Pericardium fibroblast (primary cell): ENCODE data around the gene CACUL1.

DNA sequence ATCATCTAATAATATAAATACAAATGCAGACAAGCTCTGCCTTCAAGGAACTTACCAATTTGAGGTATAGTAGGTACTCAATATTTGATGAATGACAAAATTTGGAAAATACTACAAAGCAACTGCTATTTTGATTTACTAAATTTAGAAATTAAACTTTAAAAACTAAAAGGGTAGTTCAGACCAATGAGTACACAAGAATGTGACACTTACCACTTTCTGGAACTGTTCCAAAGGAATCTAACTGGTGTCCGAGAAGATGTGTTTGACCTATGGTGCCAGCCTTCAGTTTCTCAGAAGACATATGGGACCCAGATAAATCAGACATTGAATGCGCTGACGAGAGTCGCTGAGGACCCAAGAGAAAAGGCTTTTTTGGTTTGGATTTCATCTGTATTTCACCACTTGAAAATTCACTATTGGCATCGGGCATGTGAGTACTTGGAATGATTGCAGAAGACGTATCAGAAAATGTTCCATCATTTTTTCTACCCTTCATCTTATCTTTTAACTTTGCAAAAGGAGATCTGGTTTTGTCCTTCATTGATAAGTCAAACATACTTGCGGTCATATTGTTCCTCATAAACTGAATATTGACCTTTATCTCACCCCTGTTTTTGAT is 6.7 kb downstream of the RAB11FIP2 start:
- RAMPAGE, long total RNA, result no peak

DNA sequence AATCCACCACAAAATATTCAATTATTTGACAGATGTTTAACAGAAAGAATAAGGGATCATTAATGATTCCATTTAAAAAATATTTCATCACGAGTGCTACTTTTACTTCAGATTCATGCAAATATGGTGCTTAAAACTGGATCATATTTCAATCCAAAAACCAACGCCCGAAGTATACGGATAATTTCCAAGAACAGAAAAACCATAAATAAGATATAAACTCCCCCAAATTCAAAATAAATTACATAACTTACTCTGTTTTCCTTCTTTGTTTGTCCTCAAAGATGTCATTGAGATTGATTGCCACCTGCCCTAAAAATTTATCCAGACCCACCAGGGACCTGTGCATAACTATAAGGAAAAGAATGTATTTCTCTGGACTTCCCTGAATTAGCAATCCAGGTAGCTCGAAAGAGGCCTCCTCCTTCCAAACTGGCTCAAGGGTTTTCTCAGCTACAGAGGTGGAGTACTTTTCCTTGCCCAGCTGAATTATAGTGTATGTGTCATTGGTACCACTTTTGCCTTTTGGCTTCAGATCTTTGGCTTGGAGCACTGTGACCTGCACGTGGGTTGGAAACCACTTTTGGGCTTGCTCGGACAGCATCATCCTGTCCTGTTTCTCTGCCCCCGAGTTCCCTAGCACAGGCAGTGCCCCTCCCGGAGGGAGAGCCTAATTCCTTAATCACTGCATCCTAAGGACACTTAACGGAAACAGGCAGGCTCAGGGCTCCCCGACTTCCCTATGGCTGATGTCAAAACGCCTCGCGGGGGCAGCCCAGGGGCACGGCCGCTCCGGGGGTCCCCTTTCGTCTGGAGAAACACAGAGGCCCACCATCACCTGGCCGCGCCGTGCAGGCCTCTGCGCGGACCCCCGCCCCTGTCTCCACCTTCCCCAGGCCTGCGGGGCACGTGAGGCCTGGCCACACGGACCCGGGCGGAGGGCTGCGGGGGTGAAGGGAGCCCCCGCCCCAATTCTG is 896 bp downstream of the RAB11FIP2 start:
- RAMPAGE, long total RNA, result no peak

DNA sequence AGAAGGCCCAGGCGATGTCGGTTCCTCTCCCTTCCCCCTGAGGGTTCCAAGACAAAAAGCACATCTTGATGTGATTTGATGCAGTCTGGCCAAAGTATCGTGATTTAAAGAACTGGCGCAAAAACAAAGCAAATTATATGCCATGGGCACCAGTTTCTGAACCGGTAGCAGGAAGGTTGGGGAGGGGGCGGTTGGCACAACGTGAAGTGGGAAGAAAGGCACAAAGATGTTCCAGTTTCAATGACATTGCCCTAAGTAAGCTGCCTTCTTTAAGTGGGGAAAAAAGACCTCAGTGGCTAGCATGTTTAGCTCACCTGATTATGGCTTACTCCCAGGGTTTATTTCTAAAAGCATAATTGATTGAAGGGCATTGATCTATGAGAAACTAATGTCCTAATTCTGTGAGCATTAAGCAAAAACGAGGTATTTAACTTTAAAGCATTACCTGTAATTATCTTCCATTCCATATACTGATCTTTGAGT is 72.6 kb downstream of the FAM204A start:
- RAMPAGE, long total RNA, result no peak

DNA sequence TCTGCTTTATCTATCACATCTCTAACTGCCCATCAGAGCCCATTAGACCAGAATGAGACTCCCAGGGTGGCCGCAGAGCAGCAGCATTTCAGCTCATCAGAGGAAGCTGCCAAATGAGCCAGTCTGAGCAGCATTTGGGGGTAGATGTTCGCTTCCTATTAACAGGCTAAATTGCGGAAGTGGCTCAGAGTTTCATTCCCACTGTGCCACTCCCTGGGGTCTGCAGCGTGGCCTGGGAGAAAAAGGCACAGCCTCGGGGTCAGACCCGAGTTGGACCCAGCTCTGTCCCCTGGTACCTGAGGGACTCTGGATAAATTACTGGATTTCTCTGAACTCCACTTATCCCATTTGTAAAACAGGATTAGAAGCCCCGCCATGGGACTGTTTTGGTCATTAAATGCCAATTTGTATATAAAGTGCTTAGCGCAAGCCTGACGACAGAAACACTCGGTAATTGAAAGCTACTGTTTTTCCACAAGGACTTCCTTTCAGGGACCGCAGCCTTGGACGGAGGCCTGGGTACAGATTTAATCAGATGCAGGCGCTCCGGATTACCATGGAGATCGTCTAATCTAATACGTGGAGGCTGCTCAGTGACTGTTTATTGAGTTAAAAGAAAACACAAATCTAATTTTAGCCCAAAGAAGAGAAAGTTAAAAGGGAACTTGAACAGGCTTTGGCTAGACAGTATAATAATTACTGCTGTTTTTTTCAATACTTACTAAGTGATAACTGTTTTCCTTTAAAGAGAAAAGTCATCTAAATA is 73.8 kb upstream of the PRLHR start:
- RAMPAGE, long total RNA, result no peak

GRCh38 chr10:118672880-118673314 is 77.4 kb upstream of the PRLHR start:
- RAMPAGE, long total RNA, result no peak

DNA sequence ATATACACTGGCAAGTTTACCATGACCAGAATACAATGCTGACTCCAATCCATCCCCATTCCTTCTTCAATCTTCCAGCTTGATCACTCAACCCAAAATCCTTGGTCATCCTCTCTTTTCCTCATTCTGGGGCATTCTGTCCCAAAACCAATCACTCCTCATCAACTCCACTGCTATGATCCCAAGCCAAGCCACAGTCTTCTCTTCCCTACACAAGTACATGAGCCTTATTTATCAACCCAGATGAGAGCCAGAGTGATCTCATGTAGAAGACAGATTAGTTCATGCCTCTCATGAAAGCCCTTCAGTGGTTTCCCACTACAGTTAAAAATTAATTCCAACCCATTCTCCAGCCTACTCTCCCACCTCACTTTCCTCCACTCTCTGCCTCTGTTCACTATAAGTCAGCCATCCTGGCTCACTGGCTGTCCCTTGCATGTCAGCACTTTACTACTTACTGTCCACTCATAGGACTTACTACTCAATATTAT is 67.4 kb downstream of the CACUL1 start:
- RAMPAGE, long total RNA, result no peak

- RAMPAGE, long total RNA, result no peak
These were observed 25.2 kb downstream of the CACUL1 start for GRCh38 chr10:118729497-118730028.

DNA sequence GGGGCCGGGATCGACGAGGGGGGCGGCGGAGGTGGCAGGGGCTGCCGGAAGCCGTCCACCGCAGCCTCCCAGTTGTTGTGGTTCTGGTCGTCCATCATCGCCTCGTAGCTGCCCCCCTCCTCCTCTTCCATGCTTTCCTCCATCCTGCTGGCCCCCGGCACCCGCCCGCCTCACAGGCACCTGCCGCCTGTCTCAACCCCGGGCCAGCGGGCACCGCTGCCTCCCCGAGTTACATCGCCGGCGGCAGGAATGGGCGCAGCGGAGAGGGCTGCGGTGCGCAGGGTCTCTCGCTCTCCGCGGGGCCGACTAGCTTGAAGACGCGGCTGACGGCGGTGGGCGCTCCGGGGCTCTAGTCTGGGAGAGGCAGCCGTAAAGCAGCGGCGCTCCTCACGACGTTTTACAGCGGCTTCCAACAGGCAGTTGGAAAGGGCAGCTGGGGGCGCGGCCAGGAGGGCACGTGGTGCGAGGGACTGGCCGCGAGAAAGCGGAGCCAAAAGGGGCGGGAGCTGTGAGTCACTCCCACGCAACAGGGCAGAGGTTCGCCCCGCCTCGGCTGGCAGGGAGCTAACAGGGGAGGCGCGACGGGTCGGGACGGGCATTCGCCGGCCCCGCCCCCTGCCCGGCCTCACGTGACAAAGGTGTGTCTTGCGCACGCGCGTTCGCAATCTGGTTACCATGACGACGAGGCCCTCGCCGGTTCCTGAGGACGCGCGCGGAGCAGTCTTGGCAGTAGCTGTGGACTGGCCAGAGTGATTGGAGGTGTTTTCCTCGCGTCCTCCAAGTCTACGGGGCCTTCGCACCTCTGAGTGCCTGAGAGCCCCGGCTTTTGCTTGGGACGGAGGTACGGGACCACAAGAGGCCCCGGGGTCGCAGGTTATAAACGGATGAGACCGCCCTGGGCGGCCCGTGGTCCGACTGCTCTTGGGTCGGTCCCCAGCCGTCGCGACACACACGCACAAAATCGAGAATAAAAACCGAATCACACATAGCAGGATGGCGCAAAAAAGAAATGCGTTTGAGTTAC is at the start of gene CACUL1:
CACUL1 (minus strand) TSS at position 351 of the 1,024 bp plus-strand sequence.
- RAMPAGE, long total RNA, result start-site peak on the minus strand centred at position 337 of the sequence, 32 bp wide, 225 and 125 reads in 2 replicates

DNA sequence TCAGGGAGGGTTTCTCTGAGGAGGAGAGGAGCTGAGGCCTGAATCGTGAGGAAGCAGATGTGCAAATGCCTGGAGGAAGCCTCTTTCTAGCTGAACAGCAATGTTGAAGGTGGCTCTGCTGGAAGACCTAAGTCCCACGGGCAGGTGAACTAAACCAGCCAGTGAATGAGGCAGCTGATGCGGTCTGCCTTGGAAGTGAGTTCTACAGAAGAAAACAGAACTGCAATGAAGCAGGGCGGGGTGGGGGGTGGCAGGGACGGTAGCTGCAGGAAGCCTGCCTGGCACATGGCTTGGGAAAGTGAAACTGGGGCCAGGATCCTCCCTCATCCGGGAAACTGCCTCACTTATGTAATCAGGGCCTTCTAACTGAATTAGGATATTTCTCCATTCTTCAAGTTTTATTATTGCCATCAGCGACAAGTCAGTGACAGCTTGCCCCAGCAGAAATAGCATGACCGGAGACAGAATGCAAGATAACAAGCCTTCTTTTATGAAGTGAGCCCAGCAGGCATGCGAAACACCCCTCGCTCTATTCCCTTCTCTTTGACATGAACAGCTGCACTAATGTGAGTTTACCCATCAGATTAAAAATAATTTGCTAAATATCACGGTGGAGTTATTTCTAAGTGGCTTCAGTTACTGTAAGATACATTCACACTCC is 77.4 kb upstream of the CACUL1 start:
- RAMPAGE, long total RNA, result no peak

DNA sequence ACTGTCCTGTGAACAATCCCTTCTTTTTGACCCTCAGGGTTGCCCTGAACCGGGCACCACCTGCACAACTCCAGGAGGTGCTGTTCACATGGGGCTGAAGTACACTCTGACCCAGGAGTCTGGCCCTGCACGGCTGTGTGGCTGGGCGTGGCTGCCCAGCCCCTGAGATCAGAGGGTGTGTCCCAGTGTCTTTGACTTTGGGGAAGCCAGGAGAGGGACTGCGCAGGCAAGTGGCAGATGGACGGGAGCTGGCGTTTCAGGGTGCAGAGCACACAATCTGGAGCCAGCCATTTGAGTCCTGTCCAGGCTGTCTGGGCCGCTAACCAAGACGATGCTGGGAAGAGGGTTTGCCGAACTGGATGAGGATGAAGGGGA is 121.0 kb upstream of the NANOS1 start:
- RAMPAGE, long total RNA, result no peak

DNA sequence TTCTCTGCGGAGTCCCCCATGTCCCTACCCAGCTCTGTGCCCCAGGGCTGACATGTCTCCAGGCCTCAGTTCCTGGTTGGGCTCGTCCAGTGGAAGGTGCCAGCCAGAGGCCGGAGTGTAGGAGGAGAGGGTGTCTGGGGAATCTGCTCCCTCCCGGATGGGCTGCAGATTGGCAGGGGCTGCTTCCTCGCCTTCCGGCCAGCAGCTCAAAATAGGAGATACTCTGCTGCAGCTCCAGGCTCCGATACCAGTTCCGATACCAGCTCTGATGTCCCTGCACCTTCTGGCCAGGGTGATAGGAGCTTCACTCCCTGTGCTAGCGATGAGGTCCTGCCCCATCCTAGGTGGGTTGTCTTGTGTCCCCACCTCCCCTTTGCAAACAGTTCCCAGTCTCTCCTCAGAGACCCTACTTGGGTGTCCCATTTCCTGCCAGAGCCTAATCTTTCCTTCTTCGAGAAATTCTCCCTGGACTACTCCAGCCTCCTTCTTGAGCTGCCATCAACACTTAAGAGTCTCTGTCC is 62.8 kb upstream of the NANOS1 start:
- RAMPAGE, long total RNA, result no peak

GRCh38 chr10:119025664-119026118 is 3.8 kb upstream of the NANOS1 start:
- RAMPAGE, long total RNA, result no peak

DNA sequence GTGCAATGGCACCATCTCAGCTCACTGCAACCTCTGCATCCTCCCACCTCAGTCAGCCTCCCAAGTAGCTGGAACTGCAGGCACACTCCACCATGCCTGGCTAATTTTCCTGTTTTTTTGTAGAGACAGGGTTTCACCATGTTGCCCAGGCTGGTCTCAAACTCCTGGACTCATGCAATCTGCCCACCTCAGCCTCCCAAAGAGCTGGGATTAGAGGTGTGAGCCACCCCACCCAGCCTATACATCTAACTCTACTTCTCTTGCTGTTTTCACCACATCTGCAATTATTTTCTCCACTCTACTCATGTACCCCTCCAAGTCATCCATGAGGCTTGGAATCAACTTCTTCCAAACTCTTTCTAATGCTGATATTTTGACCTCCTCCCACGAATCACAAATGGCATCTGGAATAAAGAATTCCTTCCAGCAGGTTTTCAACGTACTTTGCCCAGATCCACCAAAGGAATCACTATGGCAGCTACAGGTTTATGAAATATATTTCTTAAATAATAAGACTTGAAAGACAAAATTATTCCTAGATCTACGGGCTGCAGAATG is 23.0 kb downstream of the NANOS1 start:
- RAMPAGE, long total RNA, result no peak

DNA sequence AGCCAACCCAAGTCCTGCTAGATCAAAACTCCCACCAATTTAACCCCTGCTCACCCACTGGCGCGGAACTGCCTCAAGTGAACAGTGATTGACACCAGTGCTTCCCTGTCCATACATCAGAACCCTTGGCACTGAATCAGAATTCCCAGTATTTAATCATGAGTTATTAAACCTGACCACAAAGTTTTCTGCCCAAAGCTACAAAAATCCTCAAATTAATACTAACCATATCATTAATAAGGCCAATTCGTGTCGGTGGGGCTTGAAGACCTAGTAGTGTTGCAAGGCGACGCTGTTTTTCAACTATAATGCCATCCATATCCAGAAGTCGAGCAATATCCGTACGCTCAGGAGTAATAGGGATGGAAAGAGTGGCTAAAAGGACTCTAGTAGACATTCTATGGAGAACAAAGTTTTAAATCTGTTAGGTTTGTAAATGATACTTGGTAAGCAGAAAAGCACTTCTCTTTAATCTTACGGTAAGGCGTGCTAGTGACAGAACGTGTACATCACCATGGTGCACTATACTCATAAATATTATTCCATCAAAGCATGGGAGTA is 15.4 kb downstream of the EIF3A start:
- RAMPAGE, long total RNA, result no peak

- RAMPAGE, long total RNA, result no peak
These were observed 3.7 kb downstream of the GRK5 start for GRCh38 chr10:119211078-119211457.

DNA sequence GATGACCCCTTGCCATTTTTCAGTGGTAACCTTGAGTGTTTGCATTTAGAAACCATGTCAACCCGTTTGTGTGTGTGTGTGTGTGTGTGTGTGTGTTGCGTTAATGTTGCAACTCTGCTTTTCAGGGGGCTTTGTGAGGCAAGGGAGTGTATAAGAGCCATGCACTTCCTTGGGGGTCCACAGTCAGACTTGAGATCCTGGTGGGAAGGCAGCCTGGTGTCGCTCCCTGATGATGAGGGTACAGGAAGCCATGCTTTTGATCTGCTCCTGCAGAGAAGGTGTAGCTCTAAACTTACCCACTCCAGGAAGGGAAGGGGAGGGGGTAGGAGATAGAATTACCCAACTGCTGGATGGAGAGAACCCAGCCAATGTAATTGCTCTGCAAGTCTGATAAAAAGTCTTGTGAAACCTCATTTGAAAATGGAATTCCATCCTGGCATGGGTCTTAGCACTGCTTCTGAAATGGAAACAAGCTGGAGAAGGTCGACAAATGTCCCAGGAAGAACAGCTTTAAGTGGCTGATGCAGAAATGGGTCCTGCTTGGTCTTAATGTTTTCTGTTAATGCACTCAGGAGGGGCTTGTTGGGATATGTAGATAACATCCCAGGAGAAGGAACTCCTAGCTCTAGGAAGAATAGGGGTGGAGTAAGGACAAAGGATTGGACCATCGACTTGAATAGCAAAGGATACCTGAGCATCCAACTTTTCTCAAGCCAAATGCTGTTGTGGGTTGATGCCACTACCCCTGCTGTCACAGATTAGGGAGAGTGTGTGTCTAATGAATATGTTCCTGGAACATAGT is 10.8 kb downstream of the GRK5 start:
- RAMPAGE, long total RNA, result no peak

DNA sequence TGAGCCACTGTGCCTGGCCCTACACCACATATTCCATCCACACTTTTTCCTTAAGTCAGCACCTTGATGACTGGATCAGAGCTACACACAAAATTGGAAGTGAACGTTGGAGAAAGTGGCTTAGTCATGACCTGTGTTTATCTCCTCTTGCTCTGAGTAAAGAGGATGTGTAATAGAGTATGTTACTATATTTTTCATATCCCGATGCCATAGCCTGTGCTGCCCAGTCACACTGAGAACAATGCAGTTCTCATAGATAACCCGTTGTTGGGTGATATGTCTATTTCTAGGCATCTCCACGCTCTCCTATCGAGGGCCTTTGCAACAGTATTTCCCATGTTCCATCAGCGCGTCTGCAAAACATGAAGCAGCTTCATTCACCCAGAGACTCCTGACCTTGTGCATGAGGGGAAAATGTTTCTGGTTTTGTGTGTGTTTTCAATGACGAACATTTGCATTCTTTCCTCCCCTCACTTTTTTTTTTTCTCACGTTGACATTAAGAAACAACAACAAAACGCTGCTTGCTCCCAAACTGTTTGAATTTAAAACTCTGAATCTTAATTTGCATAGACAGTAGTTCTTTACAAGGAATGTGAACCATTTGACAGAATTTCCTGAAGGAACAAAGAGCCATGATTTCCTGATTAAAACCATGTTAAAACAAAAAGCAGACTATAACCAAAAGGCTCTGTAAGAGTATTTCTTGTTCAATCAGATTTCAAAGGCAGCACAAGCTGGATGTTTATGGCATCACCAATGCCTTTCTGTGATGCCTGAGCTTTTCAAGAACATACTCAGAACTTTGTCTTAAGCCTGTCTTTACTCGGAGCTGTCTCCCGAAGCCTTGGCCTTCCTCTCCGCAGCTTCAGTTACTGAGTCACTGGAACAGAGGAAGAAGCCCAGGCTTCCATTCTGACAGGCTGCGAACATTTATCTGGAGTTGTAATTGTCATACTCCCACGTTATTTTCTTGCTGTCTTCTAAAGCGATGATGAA is 43.6 kb downstream of the GRK5 start:
- RAMPAGE, long total RNA, result no peak

DNA sequence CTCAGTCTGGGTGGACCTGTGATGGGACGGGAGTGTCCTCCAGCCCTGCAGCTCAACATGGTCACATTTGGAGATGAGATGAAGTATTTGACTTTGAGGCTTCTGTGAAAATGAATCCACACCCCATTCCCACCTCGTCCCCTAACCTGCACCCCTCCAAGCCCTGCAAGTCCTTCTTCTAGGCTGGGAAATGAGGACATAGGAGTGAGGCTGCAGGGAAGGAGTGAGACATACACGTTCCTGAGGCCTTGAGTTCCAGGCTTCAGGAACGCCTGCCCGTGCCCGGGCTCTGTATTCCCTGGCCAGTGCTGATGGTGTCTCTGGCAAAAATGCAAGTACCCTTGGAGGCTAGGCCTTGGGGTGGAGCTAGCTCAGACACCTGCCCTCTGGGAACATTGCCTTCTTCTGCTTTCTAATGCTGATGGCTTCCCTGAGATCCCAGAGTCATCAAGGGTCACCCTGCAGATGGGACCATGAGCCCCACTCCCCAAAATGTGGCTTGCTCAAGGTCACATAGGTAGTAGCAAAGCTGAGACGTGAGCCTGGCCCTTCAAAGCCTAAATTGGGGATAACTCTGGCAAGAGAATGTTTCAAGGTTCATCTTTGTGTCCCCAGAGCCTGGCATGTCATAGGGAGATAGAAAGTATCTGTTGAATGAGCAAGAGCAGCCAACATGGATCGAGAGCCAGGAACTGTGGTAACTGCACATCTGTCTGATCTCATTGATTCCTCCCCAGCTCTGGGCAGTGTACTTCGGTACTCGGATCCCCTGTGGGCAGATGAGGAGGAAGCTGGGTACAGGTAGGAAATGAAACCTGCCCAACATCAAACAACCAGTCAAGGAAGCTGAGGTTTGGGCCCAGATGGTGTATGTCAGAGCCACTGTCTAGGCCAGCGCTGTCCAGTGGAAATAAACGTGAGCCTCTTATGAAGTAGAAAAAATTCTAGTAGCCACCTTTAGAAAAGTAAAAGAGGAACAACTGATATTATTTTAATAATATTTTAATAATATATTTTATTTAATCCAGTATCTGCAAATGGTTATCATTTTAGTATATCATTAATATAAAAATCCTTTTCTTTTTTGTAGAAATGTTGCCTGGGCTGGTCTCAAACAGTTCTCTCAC is 76.3 kb downstream of the GRK5 start:
- RAMPAGE, long total RNA, result no peak

DNA sequence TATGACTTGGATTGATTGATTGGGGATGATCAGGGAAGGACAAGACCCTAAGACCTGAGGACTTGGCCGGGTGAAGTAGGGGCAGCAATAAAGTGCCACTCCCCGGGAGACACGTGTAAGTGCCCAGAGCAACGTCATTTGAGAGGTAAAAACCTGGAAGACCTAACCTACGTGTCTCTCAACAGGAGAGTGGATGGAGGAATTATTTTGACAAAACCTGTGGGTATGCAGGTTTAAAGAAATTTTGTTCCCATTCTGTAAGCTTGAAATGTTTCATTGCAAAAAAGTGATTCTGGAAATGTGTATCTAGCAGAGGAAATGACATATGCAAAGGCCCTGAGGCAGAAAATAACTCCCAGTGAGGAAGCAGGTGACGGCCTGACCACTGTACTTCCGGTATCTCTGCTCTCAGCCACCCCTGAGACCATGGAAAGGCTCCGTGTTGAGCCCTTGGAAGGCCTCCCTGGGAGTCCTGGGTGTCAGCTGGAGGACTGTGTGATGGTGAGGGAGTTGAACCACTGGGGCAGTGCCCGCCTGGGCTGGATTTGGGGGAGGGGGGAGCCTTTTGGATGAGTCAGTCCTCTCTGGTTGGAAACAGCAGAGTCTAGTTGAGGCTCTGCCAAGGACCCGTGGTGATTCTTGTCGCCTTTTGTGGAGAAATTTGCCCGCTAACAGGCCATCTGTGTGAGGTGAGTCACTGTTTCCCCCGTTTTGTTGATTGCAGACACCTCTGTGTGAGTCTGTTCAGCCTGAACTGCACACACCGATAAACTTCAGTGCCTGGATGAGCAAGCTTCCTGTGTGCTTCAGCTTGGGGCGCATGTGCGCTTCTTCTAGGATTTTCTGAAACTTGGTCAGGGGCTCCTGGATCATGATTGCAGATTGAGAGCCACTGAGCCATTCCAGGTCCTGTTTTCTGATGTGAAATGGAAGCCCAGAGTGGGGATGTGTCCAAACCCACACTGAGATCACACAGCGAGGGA is 98.5 kb downstream of the GRK5 start:
- RAMPAGE, long total RNA, result no peak

- RAMPAGE, long total RNA, result no peak
These were observed 100.4 kb downstream of the RGS10 start for GRCh38 chr10:119441837-119442870.